Measurements from ENCODE around the genes TSPAN32, TRPM5, MRGPRG and STIM1.

DNA sequence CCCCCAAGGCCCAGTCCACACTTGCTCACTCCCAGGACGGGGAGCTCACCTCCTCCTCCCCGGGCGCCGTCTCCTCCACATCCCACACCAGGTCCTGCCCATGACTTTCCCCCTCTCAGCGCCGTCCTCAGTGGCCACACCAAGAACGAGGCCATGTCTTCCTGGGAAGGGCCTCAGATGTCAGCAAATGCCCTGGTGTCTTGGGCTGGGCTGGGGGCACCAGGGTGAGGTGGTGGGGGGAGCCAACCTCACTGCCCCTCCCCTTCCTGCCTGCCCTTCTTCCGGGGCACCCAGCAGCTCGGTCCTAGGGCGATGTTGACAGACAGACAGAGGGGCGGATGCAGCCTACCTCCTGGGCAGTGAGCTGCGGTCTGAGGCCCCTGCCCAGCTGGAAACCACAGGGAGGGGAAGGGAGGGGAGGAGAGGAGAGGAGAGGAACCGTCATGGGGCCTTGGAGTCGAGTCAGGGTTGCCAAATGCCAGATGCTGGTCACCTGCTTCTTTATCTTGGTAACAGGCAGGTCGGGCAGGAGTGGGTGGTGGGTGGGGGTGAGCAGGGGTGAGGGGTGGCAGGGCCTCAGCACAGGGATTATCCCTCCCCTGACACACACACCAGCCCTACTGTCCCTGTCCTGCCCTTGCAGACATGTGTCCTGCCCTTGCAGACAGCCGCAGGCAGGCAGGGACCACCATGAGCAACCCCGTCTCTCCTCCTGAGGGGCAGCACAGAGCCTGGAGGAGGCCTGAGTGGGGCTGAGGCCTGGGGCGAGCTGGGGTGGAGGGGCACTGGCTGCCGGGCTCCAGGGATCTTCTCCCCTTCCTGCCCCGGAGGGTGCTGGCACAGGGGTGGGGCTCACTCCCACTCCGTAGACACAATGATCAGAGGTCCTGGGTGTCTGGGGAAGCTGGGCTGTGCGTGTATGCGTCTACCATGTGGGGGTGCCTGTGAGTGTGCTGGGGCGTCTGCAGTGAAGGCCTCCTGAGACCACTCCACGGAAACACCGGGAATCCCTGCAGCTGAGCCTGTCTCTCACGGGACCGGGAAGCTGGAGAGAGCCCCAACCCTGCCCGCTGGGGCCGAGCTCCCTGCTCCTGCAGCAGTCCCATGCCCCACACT lies at the start of gene TSPAN32:
TSPAN32 (plus strand) TSS at position 307 of the 1,116 bp plus-strand sequence.
- PRO-cap = bidirectional peak, plus-strand start at position 321 of the sequence, minus-strand start at position 272 of the sequence; bidirectional peak, plus-strand start at position 409 of the sequence, minus-strand start at position 373 of the sequence

- PRO-cap = no peak
These were observed 5.2 kb downstream of the TSPAN32 start for GRCh38 chr11:2307030-2307340.

- PRO-cap = no peak
These were observed 8.6 kb downstream of the CD81 start for GRCh38 chr11:2385648-2386232.

- PRO-cap = no peak
These were observed 10.5 kb upstream of the TSSC4 start for GRCh38 chr11:2390052-2390538.

GRCh38 chr11:2444372-2444734 lies at the start of gene TRPM5:
Gene TRPM5 (minus strand): TSS chr11:2444514.
- PRO-cap = no peak

DNA sequence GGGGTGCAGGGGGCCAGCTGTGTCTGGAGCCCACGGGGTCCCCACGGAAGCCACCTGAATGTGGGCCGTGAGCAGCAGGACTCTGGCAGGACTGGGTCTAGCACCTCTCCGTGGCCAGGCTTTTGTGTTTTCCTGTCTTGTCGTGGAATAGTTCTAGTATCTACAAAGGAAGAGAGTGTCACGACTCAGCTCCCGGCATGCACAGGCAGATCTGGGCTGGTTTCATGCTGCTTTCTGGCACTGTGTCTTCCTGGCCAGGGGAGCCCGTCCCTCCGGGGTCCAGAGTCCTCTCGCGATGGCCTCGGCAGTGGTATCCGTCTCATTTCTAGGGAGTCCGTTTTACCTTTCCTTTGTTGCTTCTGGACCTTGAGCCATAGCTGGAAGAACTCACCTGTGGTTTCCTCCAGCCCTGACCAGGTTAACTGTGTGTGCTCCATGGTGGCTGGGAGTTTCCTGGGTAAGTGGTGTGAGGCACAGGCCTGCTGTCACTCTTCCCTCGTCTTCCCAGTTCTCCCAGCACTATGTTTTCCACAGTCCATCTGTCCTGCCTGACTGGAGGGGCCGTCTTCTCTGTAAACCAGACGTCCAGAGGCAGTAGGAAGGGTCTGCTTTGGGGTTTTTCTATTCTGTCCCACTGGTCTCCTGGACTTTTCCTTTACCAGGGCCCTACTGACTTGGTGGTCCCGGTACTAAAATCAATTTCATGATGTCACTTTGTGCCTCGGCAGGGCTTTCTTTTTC lies 83.9 kb downstream of the KCNQ1 start:
- PRO-cap = no peak

DNA sequence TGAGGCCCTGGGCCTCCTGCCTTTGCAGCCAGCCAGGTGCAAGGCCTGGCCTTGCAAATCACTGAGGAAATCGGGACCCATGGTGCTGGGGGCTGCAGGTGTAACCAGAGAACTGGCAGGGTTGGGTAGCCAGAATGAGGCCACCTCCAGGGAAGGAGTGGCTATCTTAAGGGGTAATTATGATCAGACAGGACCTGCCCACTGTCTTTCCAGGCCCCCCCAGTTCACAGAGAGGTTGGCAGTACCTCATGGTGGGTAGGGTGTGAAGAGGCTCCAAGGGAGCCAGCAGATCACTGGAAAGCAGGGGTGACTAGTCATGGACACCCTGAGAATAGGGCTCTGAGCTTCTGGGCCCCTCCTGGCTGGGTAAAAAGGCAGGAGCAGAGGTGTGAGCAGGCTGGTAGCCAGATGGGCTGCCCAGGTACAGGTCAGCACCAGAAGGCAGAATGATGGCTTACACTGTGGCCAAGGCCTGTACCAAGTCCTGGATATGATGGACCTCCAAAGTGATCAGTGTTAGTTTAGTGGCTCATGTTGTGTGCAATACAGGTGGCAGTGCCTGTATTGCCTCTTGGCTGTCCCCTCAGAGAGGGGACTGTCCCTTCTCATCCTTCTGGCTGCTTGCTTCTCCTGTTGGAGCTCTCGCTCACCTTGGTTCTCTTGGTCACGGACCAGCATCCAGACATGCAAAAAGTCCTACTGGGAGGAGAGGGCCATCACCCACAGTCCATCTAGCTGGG lies 218.3 kb downstream of the KCNQ1 start:
- PRO-cap = no peak

DNA sequence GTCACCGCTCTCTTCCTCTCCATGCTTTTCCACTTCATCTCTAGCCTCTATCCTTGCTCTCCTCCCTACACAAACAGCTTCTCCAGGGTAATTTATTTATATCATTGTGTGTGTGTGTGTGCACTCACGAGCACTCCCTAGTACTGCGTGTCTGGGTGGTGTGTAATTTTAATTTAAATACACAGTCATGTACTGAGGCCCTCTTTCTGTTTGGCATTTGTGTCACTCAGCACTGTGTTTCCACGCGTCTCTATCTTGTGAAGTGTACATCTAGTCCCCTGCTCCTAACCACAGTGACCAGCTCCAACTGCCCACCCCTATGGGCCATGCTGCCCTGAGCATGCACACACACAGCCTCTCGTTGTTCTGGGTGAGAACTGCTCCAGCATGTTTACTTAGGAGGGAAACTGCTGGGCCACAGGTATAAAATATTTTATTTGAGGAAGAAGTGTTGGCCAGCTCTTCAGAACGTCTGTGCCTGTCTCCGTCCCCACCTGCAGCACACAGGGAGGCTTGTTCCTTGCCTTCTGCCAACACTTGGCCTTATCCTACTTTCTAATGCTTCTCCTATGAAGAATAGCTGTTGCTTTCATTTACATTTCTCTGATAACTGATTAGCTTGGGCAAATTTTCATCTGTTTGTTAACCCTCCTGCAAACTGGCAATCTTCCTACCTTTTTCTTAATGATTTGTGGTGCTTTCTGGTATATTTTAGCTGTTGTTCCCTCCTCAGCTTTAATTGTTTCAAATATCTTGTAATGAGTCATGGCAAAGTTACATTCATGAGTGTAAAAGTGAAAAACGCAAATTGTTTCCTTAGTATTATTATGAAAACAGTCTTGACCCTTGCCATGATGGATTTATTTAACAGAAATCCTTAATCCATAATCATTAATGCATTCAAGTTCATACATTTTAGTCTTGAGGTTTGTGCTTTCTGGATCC lies 190.1 kb downstream of the CDKN1C start:
- PRO-cap = no peak

- PRO-cap = no peak
These were observed 182.8 kb downstream of the CDKN1C start for GRCh38 chr11:2702578-2703470.

- PRO-cap = no peak
These were observed 16.4 kb downstream of the CDKN1C start for GRCh38 chr11:2869115-2869727.

DNA sequence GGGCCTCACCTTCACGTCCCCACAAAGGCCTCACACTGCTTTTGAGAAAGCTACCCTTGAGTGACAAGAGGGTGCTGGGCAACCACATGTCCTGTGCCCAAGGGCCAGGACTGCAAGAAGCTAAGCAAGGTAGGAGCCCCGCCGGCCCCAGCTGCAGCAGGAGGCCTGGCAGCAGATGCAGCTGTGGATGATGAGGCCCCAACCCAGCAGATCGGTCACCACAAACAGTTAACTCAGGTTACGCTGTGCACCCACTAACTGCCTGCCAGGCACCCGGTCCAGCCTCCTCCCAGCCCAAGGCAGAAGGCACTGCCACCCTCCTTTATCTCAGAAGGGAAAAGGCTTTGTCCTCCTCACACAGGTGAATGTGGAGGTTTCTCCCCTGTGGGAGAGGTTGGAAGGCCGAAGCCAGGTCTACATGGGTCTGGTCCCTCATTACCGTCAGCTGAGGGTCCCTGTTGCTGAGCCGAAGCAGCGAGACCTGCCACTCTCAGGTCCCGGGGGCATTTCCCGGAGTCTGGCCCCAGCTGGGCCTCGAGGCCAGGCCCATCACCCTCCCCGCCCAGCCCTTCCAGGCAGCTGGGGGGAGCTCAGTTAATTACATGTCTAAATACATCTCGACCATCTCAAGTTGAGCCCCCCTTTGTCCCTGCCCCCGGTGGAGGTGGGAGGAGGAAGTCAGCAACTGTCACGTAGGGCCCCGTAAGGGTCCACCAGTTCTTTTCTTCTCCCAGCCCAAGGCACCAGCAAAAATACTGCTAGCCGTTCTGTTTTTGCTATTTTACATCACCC lies 3.8 kb downstream of the CDKN1C start:
- PRO-cap = no peak

DNA sequence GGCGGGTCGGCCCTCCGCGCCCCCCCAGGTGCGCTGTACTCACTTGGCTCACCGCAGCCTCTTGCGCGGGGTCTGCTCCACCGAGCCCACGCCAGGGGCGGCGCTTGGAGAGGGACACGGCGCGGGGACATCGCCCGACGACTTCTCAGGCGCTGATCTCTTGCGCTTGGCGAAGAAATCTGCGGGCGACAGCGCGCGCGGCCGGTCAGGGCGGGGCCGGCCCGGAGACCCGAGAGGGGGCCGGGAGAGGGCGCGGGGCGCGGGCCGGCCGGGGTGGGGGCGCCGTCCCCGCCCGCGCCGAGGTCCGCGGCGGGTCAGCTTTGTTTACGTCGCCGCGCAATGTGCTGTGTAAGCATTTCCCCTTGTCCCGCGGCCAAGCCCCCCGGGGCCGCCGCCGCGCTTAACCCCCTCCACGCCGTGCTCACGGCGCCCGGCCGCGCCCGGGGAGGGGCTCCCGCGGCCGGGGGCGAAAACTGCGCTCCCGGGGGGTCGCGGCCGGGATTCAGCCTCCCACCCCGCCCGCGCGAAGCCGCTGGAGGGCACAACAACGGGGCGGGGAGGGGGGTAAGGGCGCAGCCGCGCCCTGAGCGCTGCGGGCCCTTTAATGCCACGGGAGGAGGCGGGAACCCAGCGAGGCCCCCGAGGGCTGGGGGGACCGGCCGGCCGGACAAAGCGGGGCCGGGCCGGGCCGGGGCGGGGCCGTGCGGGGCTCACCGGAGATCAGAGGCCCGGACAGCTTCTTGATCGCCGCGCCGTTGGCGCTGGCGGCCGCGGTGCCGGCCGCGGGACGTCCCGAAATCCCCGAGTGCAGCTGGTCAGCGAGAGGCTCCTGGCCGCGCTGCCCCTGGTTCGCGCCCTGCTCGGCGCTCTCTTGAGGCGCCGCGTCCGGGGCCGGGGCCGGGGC lies 1.4 kb downstream of the CDKN1C start:
- PRO-cap = bidirectional peak, plus-strand start at position 172 of the sequence, minus-strand start at position 147 of the sequence; unidirectional peak, plus-strand start at position 670 of the sequence

DNA sequence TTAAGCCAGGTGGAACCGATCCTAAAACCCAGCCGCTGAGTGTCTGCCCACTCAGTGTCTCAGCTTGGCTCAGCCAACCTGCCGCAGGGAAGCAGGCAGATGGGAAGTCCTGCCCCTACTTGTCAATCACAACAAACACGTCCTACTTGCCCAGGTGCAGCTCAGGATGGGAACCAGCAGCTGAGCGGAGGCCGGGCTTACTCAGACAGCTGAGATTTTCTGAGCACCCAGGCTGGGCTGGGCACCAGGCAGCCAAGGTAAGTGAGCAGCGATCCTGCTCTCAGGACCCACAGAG lies 34.5 kb downstream of the OSBPL5 start:
- PRO-cap = no peak

GRCh38 chr11:3143411-3143907 lies 21.7 kb downstream of the OSBPL5 start:
- PRO-cap = no peak

DNA sequence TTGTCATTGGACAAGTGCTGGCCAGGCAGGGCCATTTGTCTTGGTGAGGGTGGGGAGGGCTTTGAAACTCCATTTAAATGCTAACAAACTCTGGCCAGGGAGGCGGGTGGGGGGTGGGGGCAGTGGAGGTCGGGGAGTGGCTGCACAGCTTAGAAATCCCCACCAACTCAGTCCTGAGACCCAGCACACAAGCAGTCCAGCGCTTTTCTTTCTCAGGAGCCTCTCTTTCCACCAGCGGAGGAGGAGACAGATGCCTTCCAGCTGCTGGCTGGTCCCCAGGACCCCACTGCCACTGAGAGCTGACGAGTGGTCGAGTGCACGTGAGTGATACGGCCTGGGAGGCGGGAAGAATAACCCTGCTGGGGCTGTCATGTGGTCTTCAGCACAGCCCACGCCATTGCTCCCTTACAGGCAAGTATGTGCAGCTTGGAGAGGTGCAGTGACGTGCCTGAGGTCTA lies 24.2 kb upstream of the OSBPL5 start:
- PRO-cap = no peak

- PRO-cap = no peak
These were observed at the start of gene MRGPRG for GRCh38 chr11:3218549-3219016. Gene MRGPRG (minus strand): TSS chr11:3218813.

GRCh38 chr11:3776215-3776521 lies 21.2 kb downstream of the NUP98 start:
- PRO-cap = no peak

DNA sequence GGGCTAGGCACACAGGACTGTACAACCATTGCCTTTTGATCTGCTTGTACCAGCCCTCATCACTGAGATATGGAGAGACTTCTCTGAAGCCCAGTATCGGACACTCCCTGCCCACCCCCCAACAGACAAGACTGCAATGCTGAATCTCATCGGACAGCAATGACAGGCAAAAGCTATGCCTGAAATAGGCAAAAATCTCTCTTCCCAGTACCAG lies 6.5 kb downstream of the RHOG start:
- PRO-cap = no peak

GRCh38 chr11:3837489-3838196 lies 3.1 kb downstream of the RHOG start:
- PRO-cap = bidirectional peak, plus-strand start at chr11:3838016, minus-strand start at chr11:3837877

- PRO-cap = bidirectional peak, plus-strand start at chr11:3855672, minus-strand start at chr11:3855560
These were observed at the start of gene STIM1 for GRCh38 chr11:3855510-3856594. Gene STIM1 (plus strand): TSS chr11:3855664.

Data from cardiac septum (tissue), 1 donor.